Placental pericyte (primary cell): ENCODE measurements around the genes ARF3, KMT2D and KCNH3.

DNA sequence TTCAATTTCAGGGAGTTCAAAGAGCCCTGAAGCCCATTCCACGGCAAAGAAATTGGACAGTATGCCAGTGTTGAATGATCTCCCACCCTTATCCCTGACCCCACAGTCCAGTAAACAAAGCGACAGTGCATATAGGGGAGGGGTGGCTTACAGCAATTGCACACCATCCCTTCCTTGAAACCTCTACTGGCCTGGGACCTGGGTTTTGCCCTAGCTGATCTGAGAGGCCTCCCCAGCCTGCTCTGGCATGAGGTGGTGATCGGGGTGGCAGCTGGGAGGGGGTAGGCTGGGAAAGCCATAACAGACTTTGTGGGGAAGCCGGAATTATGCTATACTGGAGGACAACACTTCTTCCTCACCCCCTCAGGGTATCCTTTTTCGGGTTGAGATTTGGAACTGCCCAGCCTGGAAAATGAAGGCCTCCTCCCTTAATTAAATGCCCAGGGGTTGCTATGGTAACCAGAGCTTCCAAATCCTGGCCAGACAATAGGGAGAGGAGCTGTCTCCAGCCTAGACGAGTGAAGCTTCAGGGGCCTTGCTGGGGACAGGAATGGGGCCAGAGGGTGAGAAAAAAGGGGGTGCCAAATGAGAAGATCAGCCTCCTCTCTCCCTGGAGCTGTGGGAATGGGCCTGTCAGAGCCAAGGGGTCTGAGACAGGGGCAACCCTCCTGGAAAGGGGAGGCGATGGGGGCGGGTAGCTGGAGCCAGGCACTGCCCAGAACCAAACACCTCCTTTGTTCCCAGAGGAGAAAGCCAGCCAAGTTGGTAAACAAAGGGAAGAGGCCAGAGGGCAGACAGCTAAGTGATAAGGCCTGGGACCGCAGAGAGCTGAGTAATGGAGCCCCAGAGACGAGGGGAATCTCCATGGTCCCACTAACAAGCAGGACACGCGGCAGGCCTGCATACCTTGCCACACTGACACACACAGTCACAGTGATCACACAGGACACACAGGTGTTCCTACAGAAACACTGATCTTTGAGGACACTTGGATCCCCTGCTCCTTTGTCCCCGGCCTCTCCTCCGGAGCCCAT, 17.7 kb upstream of the RND1 start:
- CAGE, long polyA plus RNA = no peak

- CAGE, long polyA plus RNA = no peak
These were observed at the start of gene ARF3 for GRCh38 chr12:48957241-48958160. TSS of gene ARF3 (minus strand) at chr12:48957487.

DNA sequence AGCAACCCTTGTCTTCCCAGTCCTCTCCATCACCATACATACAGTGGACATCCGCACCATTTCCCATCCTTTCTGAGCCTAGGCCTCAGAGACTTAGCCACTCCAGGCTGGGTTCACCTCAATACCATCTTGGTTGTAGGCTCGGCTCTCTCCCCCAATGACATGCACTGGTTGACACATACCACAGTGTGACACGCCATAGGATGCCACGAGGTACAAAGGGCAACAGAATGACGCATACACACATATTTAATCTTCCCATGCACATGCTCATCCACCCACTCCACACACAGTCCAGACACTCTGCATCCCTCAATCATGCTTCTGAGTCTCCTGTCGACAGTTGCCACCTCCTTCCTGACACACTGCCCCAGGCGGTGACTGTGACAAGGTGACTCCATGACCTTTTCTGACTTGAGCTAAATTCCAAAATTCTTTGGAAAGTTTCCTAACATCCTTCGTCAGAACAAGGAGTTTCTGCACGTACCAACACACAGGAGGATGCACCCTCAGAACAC, 873 bp upstream of the WNT1 start:
- CAGE, long polyA plus RNA = no peak

DNA sequence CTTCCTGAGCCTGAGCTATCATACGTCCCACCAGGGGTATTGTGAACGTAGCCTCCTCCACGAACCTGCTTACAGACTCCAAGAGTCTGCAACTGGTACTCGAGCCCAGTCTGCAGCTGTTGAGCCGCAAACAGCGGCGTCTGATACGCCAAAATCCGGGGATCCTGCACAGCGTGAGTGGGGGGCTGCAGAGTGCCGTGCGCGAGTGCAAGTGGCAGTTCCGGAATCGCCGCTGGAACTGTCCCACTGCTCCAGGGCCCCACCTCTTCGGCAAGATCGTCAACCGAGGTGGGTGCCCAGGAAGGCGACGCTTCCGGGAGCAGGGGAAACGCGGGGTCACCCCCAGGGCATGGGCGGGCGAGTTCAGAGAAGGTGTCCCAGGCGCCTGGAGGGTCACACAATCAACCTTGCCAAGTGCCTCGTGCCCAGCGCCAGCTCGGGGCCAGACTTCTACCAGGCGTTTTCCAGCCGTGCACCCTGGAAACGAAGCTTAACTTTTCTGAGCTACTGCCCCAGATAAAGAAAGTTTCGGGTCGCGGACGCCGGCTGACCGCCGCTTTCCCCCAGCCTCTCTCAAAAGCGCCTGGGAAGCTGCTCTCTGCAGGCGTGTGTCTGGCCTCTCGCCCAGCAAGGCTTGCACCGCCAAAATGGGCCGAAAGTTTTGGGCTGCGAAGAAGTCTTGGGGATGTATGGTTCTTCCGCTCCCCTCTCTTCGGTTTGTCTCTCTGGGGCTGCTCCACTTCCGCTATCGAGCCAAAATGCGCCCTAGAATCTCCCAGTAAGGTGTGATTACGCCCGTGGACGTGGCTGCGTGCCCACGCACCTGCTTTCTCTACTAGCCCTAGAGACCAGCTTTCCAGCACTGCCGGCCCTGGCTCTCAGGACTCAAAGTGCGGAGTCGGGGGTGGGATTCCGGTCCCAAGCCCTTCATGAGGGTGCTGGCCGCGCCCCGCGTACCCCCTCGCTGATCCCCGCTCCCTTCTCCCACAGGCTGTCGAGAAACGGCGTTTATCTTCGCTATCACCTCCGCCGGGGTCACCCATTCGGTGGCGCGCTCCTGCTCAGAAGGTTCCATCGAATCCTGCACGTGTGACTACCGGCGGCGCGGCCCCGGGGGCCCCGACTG, 1.7 kb downstream of the WNT1 start:
- CAGE, long polyA plus RNA = no peak

GRCh38 chr12:48997982-48999162, 803 bp downstream of the DDN start:
- CAGE, long polyA plus RNA = no peak

GRCh38 chr12:49022017-49022827, 3.6 kb upstream of the PRKAG1 start:
- CAGE, long polyA plus RNA = no peak

GRCh38 chr12:49060407-49060981, at the start of gene KMT2D:
TSS of gene KMT2D (minus strand) at chr12:49060794.
- CAGE, long polyA plus RNA = no peak

- CAGE, long polyA plus RNA = no peak
These were observed 918 bp downstream of the DHH start for GRCh38 chr12:49093677-49094088.

DNA sequence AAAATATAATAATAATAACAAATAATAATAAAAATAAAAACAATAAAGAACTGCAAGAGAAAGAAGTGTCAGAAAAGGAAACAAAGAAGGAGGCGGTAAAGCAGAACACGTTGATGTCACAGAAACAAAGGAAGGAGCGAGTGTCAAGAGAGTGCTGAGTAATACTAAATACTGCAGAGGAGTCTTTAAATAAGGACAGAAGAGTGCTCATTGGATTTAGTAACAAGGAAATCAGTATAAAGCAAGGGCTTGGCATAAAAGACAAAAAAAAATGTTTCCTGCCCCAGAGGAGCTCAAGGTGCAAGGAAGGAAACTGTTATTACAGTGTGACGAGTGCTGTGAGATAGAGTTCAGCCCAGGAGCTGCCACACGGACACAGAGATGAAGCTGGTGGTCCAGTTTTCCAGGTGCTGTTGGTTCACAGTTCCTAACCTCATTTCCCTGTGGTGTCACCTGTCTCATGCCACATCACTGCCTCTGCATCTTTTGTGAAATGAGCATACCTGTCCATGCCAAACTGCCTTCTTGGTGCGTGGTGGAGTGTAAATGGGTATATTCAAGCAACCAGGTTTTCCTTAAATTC, 8.4 kb upstream of the TUBA1A start:
- CAGE, long polyA plus RNA = no peak

DNA sequence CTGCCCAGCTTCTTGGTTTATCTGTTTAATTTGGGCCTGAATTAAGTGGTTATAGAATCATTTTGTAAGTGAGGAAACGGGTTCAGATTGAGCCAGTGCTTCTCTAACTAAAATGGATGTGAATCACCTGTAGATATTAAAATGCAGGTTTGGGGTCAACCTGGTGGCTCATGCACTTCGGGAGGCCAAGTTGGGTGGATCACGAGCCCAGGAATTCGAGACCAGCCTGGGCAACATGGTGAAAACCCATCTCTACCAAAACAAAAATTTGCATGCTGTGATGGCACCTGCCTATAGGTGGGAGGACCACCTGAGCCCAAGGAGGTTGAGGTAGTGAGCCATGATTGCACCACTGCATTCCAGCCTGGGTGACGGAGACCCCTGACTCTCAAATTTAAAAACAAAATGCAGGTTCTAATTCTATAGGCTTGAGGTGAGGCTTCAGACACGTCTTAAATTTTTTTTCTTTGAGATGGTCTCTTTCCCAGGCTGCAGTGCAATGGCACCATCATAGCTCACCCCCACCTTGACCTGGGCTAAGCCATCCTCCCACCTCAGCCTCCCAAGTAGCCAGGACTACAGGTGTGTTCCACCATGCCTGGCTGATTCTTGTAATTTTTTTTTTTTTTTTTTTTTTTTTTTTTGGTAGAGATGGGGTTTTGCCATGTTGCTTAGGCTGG, 8.9 kb downstream of the TUBA1C start:
- CAGE, long polyA plus RNA = no peak

GRCh38 chr12:49389147-49389736, 22.0 kb downstream of the SPATS2 start:
- CAGE, long polyA plus RNA = no peak

DNA sequence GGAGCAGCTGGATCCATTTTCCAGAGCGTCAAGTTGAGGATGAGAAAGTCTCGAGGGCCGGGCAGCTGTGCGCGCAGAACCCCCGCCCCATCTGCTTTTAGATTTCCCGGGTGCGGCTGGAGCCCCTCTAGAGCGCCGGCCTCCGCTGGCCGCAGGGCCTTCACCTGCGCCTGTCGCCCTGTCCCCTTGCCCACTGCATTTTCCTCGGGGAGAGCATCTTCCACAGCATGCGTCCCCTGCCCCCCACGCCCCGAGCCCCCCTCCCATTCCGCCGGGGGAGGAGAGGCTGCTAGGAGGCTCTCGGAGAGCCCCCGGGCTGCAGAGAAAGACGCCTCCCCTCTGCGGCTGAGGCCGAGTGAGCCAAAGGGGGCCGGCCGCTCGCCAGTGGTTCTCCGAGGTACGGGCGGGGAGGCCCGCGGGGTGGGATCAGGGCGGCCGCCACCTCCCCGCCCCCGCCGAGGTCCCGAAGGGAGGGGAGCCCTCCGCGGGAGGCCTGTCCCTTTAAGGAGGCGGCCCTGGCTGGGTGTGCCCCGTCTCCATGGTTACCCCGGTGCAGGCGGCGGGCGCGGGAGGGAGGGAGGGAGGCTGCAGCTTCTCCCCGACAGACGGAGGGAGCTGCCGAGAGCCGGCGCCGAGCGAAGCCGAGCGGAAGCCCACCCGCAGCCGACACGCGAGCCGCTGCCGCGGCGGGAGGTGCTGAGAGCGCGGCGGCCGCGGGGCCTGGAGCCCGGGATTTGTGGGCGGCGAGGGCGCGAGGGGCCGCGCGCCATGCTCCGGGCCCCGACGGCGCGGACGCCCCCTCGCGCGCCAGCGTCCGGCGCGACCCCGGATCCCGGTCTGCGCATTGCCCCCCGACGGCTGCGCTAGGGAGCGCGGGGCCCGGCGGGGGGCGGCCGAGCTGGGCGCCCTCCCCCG, at the start of gene KCNH3:
Gene KCNH3 (plus strand): TSS at position 583 of the 915 bp plus-strand sequence.
- CAGE, long polyA plus RNA = no peak

DNA sequence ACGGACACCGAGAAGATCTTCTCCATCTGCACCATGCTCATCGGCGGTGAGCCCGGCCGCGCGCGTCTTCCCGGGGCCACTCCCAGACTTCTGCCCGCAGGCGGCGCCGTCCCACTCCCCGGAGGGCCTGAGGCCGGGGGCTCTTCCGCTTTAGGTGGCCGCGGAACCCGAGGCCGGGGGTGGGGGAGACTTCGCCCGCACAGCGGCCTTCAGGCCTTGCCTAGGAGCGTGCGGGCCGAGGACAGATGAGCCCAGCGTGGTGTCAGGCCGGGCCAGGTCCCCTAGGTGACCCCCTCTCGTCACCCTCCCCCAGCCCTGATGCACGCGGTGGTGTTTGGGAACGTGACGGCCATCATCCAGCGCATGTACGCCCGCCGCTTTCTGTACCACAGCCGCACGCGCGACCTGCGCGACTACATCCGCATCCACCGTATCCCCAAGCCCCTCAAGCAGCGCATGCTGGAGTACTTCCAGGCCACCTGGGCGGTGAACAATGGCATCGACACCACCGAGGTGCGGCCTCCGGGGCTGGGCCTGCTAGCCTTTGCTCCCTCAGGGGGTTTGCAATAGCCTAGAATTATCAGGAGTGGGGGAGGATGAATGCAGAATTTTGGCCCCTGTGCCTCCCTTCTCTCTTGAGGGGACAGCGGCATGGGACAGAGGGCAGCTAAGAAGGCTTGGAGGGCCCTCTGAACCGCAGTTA, 10.4 kb downstream of the KCNH3 start:
- CAGE, long polyA plus RNA = no peak

DNA sequence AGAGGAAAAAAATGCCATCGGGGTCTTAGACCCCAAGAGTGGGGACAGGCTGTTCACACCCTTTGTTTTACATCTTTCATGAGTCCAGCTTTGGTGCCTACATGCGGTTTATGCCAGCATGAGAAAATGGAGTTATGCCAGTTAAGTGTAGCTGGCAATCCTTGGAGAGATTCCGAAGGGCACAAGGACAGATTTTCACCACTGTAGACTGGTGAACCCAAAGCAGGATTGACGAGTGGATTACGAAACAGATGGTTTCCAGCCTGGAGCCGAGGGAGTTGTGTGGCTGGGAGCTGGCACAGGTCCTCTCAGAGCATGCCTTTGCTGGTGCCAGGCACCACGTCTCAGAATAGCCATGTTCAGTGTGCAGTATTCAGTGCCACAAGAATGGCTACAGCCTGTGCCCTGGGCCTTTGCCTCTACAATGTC, 13.1 kb downstream of the KCNH3 start:
- CAGE, long polyA plus RNA = no peak

DNA sequence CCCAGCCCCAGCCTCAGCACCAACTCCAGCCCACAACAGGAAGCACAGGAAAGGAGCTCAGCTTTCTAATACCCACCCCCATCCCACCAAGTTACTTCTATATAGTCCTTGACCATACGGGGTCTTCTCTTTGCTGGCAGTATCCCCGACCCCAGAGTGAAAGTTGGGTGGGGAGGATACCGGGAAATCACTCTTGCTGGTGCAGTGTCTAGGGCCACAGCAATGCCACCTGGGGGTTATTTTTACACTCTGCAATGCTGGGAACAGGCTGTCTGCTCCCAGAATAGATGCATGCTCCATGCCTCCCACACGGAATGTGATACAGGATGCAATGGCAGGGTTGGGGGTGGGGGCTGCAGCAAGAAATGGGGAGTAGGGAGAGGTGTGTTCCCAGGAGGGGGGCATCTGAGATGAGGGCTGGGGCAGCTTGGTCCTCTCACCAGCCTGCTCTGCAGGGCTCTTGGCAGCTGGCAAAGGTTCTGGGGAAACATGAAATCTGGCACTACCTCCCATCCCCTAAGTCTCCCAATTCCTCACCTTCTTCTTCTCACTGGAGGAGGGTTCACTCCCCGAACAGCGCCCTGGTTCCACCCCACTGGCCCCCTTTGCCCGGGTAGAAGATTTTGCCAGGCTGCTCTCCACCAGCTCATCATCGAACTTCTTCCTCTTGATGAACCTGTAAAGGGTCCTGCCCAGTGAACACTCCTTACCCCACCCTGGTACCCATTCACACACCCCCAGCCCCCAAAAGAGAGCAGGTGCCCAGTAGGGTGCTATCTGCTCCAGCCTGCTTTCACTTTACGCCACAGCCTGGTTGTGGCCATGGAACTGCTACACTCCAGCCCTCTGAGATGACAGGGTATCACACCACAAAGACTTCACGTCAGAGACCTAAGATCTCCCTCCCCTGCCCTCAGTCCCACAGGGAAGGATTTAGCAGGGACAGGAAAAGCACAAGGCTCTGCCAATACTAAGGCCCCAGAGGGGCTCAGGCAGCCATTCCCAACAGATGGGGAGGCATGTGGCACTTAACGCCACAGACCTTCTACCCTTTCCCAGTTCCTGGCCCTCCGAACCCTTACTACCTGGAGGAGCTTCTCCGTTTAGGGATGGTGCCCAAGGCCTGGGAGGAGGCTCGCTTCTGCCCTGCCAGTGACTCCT, 2.6 kb downstream of the MCRS1 start:
- CAGE, long polyA plus RNA = no peak

- CAGE, long polyA plus RNA = no peak
These were observed 23.9 kb downstream of the PRPF40B start for GRCh38 chr12:49647119-49647851.

DNA sequence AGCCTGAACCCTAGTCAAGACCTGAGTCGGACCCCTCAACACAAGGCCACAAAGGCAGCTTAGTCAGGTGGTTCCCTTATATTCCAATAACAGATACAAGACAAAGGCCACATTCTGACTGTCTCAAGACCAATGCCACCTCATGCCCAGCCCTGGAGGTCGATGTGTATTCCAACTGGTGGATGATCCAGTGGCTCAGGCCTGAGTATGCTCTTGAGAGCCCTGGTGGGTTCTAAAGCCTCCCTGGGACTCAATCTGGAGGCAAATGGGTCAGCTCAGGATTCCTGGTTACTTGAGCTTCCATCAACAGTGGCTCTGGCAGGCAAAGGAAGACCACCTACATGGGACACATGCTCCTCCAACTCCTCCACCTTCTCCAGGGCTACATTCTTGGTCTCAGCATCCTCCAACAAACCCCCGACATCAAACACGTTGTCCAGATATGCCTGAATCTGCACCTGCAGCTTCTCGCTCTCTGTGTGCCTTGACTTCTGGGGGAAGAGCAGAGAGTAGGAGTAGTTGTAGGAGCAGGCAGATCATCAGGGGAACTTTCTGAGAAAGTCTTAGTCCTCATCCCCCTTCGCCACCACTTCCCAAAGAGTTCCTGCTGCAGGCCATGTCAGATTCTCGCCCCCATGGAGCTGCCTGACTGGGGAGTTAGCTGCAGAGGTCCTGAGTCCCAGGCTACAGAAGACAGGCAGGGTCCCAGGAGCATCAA, 30.2 kb downstream of the PRPF40B start:
- CAGE, long polyA plus RNA = no peak

DNA sequence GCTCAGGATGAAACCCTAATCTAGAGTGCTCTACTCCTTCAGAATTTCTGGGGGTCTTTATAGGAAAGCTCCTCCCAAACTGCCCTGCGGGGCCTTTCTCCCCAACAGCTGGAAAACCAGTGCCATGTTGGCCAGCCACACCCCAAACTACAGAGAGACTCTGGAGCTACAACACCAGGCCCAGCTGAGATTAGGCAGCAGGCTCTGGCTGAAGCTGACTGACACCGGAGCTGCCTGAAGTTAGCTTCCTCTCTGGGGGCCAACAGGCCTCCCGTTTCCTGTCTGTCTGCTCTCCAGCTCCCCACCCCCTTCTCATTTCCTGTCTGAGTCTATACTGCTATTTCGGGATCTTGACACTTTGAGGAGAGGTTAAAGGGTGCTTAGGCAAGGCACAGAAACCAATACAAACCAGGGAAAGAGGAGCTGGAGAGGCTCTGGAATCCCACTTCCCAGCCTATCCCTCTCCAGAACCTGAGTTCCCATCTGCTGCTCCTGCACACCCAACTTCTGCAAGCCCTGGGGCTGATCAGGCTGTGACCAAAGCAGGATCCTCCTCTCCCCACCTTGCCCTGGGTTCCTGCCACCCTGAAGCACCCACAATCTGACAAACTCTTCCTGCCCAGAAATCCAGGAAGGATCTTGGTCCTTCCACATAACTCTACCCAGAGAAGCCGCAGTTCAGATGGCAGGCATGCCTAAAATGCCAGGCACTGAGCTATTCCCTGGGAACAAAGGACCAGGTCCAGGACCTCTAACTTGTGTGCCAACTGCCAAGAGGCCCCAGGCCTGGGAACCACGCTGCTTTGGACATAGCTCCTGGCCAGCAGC, 39.7 kb downstream of the PRPF40B start:
- CAGE, long polyA plus RNA = no peak

GRCh38 chr12:49867170-49867503, 24.2 kb upstream of the BCDIN3D start:
- CAGE, long polyA plus RNA = no peak

DNA sequence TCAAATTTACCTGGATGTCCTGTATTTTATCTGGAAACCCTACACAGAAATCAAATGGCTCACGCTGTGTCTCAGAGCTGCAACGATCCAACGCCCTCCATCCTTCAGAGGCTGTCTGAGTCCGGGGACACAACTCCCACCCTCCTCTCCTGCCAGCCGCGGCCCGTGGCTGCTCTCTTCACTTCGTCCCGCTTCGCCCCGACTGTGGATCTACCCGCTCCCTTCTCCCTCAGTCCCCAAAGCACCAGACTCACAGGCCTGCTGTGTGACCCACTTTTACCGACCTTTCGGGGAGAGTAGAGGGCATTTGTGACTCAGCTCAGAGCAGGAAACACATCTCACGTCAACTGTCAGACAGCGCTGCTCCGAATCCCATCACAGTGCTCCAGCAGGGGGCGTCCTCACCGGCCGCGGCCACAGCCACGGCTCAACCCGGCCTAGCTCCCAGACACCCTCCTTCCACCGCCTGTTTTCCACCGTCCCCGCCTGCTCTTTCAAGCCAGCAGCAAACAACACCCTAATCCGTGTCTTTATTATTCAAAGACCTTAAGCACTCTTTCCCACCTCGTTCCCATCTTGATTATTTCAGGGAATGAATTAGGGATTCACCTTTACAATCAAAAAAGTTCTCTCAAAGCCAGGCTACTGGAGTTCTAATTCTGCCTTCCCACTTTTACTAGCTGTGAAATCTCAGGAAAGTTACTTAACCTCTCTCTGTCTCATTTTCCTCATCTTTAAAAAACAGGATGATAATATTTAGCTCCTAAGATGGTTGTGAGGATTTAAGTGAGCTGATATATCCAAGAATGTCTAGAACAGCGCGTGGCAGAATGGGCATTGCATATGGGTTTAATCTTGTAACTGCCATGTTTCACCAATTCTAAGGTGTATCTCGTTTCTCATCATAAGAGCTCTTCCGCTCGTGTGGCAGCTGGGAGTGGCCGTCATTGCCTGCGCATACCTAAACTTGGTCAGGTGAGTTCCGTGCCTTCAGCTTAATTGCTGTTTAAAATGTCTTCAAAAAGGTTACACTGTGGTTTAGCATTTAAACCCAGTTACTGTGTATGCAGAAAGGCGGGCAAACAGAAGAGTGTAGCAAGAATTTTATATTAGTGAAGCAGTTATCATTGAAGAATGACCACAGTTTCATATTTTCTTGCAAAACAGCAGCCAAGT, 4.8 kb upstream of the AQP2 start:
- CAGE, long polyA plus RNA = no peak